RPMI7951 (cell line): ENCODE measurements around the gene OMP.

DNA sequence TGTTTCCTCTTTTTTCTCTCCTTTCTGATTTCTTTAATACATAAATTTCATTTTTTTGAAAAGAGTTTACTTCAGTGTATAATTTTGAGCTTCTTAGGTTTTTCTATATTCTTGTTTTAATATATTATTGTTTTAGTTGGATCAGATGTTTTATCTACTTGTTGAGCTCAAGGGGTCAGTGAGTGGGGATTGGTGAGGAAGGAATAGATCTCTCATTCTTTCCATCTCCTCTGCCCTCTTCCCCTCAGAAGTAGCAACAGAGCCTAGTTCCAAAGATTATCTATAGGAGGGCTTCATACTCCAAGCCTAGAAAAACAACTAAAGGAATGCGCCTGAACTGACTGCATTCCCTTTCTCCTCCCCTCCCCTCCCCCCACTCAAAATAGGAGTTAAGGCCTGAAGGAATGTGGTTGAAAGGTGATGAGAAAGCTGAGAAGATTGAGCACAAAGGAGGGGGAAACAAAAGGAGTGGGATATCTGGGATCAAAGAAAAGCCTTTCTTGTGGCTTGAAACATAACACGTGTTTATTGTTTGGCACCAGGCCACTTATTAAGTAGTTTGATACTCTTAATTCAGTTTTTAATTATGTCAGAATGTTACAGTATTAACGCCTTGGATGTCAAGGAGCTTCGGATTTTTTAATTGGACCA lies 10.5 kb downstream of the EMSY start:
- RAMPAGE, long total RNA, result no peak

GRCh38 chr11:76721713-76722243 lies 51.2 kb upstream of the LRRC32 start:
- RAMPAGE, long total RNA, result no peak

GRCh38 chr11:76768480-76769177 lies 14.5 kb upstream of the TSKU start:
- RAMPAGE, long total RNA, result no peak

GRCh38 chr11:76781734-76782527 lies 1.2 kb upstream of the TSKU start:
- RAMPAGE, long total RNA, result no peak

GRCh38 chr11:76801767-76802350 lies 18.7 kb downstream of the TSKU start:
- RAMPAGE, long total RNA, result no peak

GRCh38 chr11:76805202-76805638 lies 22.1 kb downstream of the TSKU start:
- RAMPAGE, long total RNA, result no peak

- RAMPAGE, long total RNA, result no peak
Measured at GRCh38 chr11:76962825-76963970, 71.0 kb upstream of the B3GNT6 start.

- RAMPAGE, long total RNA, result no peak
Measured at GRCh38 chr11:77082848-77083480, 16.2 kb downstream of the CAPN5 start.

DNA sequence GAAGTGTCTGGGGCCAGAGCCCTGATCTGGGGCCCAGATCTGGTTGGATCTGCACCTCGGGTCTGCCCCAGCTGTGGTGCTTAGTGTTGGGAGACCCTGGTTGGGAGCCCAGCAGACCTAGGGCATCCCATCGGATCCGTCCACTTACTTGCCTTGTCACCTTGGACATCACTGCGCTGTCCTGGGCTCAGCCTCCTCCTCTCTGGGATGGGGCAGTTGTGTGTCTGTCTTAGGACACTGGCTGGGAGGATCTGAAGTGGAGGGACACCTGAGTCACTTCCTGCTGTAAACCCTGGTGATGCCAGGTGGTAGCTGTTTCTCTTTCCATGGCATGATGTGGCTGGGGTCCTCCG lies 12.3 kb upstream of the OMP start:
- RAMPAGE, long total RNA, result no peak

DNA sequence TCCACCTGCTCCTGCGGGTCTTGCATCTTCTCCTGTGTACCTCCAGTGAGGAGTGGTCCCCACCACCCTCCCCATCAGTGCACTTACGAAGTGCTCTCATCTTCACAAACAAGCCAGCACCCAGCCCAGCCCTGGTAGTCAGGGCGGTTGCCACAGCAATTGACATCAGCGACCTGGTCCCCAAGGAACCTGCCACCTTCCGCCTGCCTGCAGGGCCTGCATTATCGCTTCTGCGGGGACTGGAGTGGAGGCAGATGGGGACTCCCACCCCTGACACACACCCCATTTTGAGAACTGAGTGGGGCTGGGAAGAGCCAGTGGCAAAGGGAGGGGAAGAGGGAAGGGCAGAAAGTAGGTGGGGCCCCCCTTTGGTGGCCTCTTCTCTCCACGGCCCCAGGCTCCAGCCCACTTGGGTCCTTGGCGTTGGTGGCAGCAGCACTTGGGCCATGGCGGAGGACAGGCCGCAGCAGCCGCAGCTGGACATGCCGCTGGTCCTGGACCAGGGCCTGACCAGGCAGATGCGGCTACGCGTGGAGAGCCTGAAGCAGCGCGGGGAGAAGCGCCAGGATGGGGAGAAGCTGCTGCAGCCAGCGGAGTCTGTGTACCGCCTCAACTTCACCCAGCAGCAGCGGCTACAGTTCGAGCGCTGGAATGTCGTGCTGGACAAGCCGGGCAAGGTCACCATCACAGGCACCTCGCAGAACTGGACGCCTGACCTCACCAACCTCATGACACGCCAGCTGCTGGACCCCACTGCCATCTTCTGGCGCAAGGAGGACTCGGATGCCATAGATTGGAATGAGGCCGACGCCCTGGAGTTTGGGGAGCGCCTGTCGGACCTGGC lies at the start of gene OMP:
Gene OMP, plus strand, starts transcription at position 447 of the 844 bp plus-strand sequence.
- RAMPAGE, long total RNA, result no peak

GRCh38 chr11:77174254-77174672 lies 46.2 kb downstream of the MYO7A start:
- RAMPAGE, long total RNA, result no peak

- RAMPAGE, long total RNA, result no peak
Measured at GRCh38 chr11:77472221-77472704, 1.6 kb downstream of the PAK1 start.

DNA sequence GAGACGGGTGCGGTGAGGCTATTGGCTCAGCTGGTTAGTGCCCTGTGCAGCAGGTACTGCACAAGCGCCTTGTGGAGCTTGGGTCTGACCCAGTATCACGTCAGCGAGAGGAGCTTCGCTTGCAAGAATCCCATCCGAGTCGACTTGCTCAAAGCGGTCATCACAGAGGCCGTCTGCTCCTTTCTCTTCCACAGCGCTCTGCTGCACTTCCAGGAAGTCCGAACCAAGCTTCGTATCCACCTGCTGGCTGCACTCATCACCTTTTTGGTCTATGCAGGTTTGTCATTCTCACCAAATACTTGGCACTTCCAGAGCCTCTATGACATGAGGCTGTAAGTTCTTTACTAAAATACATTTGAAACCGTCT lies 565 bp downstream of the AQP11 start:
- RAMPAGE, long total RNA, result no peak

- RAMPAGE, long total RNA, result no peak
Measured at GRCh38 chr11:77752319-77753170, 68.0 kb downstream of the RSF1 start.

DNA sequence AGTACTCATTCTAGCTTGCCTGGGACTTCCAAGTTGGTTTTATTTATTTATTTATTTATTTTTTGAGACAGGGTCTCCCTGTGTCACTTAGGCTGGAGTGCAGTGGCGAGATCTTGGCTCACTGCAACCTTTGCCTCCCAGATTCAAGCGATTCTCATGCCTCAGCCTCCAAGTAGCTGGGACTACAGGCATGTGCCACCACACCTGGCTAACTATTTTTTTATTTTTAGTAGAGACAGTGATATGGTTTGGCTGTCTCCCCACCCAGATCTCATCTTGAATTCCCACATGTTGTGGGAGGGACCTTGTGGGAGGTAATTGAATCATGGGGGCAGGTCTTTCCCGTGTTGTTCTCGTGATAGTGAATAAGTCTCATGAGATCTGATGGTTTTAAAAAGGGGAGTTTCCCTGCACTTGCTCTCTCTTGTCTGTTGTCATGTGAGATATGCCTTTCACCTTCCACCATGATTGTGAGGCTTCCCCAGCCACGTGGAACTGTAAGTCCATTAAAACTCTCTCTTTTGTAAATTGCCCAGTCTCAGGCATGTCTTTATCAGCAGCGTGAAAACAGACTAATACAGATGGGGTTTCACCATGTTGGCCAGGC lies 8.2 kb downstream of the KCTD14 start:
- RAMPAGE, long total RNA, result no peak

DNA sequence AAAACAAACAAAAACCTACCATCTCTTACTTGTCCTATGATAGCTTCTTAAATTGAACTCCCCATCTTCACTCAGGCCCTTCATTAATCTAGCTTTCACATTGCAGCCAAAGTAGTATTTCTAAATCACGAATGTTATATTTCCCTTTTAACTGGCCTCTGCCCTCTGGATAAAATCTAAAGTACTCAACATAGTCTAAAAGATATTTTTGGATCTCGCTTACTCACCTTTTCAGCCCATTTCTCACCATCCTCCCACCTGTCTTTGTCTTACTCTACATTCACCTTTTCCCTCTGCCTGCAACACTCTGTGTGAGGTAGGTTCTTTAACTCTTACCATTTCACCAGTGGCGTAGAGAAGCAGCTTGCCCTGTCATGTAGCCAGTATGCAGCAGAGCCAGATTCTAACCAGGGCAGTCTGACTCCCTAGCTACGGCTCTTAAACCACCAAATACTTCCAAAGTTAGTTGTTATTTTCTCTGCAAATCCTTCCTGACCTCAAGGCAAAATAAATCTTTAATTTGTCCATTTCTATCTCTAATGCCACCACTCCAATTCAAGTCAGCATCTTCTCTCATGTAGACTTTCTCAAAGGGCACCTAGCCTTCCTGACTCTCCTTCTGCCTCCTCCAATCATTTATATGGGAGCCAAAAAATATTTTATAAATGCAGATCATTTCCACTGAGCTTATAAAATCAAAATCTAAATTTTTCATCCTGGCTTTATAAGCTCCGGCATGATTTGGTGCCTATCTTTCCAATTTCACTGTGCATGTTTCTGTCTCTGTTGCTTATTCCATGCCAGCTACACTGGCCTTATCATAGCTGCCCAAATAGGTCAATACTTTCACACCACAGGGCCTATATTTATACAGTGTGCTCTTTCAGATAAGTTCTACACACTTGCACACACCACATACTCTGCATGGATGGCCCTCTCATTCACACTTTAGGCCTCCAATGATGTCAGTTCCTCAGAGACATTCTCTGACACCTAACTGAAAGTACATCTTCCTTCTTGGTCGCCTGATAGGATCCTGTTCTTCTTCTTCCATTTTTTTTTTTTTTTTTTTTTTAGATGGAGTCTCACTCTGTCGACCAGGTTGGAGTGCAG lies 7.3 kb downstream of the ALG8 start:
- RAMPAGE, long total RNA, result no peak

- RAMPAGE, long total RNA, result no peak
Measured at GRCh38 chr11:78187367-78187807, 1.0 kb downstream of the KCTD21 start.

DNA sequence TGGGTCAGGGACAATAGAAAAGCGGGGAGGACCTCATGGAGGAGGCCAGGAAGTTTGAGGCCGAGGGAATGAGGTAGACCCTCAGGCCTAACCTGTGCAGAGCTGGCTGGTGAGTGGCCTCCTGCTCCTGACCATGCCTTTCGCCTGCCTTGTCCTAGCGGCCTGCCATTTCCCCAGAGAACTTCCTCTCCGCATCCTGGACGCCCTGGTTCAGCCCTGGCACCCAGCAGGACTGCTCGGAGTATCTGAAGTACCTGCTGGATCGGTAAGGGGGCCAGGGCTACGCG lies 19.9 kb downstream of the USP35 start:
- RAMPAGE, long total RNA, result no peak

DNA sequence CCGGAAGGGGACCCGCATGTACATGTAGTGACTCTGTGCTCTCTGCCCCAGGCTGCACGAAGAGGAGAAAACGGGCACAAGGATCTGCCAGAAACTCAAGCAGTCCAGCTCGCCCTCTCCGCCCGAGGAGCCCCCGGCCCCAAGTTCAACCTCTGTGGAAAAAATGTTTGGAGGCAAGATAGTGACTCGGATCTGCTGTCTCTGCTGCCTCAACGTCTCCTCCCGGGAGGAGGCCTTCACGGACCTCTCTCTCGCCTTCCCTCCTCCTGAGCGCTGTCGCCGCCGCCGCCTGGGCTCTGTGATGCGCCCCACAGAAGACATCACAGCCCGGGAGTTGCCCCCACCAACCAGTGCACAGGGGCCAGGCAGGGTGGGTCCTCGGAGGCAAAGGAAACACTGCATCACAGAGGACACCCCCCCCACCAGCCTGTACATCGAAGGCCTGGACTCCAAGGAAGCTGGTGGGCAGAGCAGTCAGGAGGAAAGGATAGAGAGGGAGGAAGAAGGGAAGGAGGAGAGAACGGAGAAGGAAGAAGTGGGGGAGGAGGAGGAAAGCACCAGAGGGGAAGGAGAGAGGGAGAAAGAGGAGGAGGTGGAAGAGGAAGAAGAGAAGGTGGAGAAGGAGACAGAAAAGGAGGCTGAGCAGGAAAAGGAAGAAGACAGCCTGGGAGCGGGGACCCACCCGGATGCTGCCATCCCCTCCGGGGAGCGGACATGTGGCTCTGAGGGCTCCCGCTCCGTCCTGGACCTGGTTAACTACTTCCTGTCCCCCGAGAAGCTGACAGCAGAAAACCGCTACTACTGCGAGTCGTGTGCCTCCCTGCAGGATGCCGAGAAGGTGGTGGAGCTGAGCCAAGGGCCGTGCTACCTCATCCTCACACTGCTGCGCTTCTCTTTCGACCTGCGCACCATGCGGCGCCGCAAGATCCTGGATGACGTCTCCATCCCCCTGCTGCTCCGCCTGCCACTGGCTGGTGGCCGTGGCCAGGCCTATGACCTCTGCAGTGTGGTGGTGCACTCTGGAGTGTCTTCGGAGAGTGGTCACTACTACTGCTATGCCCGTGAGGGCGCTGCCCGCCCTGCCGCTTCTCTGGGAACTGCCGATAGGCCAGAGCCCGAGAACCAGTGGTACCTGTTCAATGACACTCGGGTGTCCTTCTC lies 21.1 kb downstream of the USP35 start:
- RAMPAGE, long total RNA, result no peak

GRCh38 chr11:78223356-78223925 lies 34.7 kb downstream of the USP35 start:
- RAMPAGE, long total RNA, result no peak